ENCODE measurements around a stretch of chr4.

DNA sequence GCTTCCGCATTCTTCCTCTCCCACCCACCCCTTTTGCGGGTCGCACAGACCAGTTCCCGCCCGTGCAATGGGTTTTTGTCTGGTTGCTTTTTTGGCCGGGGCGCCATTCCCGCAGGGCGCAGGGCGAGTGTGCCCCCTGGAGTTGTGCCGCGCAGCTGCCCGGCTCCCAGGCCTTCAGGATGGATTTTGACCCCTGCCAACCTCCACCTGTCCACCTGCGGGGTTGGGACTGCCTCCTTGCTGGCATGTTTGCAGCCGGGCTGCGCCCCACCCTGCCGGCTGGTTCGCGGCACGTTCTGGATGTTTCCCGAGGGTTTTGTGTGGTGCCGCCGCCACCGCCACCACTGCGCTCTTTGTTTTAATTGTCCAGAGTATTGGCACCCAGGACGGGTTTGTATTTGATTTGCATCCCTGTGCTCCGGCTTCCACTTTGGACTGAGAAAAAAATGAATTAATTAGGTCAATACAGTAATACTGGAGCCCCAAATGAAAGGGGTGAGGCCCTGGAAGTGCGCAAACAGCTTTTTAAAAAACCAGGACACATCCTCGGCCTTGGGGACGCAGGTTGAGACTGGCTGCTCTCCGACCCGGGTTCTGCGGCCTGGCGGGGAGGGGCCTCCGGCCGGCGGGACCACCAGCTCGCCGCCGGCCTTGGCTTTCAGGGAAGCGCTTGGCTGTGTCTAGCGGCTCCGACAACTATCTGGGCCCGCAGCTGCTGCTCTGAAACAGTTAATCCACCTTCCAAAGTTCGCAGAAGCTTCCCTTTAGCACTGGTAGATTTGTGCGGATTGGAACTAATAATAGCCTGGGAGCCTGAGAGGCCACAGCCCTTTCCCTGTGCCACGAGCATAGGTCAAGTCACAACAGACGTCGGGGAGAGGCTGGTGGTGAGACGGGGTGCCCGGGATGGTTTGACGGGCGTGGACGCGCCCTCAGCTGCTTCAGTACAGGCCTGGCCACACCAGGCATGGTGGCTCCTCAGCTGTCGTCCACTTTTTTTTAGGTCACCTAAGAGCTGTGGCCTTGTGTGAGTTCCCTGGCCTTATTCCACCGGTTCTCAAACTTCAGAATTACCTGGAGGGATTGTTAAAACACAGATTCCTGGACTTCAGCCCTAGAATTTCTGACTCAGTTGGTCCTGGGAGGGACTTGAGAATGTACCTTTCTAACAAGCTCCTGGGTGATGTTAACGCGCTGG is 1.0 kb upstream of the SEL1L3 start:
- PRO-cap, 2 experiments = peak in 1 of 2 experiments; most common plus-strand start position 869 of the sequence (in 1)

GRCh38 chr4:25915267-25915912 is 1.4 kb downstream of the SMIM20 start:
- PRO-cap, 2 experiments = no peak in any of the 2 experiments

DNA sequence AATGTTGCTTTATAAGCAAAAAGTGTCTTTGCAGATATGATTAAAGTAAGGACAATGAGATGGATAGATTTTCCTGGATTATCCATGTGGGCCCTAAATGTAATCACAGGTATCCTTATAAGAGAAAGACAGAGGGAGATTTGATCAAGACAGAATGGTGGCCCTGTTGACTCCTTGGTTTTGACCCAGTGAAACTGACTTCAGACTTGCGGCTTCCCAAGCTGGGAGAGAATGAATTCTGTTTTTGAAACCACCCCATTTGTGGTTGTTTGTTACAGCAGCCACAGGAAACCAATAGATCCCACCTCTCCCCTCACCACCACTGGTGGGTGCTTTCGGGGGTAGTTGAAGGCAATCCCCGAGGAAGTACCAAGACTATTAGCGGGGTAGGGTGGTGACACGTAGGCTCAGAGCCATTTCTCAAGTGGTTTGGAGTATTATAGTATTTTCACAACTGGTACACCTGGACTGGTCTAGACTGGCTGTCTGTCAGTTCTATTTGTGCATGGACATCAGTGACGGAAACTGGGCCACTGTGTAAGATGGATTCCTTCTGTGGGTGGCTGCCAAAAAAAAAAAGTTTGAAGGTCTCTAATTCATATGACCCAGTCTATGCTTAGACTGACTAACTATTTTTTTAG is 189.1 kb upstream of the RBPJ start:
- PRO-cap, 2 experiments = no peak in any of the 2 experiments

- PRO-cap, 2 experiments = no peak in any of the 2 experiments
Measured at GRCh38 chr4:26150877-26151336, 169.9 kb upstream of the RBPJ start.

GRCh38 chr4:26274990-26275615 is 45.7 kb upstream of the RBPJ start:
- PRO-cap, 2 experiments = no peak in any of the 2 experiments

- PRO-cap, 2 experiments = no peak in any of the 2 experiments
Measured at GRCh38 chr4:26359413-26359928, 38.7 kb downstream of the RBPJ start.

- PRO-cap, 2 experiments = no peak in any of the 2 experiments
Measured at GRCh38 chr4:26576514-26576876, 7.4 kb upstream of the TBC1D19 start.

DNA sequence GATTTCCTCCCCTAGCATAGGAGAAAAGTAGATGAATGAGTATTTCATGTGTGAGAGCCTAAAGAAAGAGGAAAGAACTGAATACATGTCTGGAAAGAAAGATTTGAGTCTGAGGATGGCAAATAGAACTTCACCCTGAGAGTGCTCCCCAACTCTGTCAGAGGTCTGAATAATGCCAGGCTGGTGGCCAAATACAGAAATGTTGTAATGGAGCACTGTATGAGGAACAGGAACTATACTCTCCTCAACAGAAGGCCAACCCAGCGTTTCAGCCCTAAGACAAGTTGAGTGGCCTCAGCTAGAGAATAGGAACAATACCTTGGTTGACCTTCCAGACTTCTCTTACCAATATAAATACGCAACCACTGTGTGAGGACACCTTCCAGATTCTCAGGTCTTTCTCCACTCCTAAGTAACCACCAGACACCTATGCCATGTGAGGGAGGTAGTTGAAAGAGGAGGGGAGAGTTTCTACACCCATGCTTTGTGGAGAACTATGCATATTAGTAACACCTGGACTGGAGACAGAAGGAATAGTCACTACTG is 94.5 kb upstream of the STIM2 start:
- PRO-cap, 2 experiments = peak in 2 of 2 experiments; most common minus-strand start position 156 of the sequence (in 2)

DNA sequence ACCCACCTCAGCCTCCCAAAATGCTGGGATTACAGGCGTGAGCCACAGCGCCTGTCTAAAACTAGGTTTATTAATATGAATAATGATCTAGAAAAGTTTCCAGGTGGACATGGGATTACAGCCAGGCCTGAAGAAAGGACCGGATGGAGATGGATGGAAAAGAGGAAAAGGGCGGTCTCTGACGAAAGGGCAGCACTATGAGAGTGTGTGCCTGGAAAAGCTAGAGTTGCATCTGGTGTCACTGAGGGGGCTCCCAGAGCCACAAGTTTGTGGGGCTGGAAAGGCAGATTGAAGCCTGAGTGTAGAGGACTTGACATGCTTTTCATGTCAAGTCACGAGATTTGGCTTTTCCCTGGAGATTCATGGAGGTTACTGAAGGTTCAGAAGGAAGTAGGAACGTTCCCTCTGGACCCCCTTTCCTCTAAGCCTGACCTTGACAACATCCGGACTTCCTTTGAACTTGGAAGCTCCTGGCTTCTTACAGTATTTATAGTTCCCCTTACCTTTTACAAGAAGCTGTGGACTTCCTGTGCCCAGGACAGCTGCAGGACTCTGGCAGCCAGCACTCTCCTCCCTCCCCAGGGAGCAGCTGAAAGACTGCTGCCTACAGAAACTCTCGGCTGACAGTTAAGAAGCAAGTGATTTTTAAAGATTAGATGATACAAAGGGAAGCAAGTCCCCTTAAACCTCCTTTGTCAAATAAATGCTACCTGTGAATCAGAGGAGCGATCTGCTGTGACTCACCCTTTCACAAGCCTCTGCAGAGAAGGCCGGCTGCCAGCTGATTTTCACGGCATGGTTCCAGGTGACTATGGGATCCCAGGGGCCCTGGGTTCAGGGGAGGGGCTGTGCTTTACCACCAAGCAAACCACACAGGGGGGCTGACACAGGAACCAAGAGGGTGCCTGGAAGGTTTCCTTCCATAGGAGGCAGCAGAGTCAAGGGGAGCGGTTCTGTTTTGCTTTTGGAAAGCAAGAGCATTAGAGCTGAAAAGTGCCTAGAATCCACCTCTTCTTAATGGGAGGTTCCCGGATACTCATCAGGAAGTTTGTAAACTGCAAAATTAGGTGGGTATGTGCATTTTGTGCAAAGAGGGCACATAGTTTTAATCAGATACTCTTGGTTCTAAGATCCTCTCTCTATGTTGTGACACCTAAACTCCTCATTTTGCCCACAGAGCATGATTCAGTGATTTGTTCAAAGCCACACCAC is 72.9 kb upstream of the STIM2 start:
- PRO-cap, 2 experiments = no peak in any of the 2 experiments

- PRO-cap, 2 experiments = no peak in any of the 2 experiments
Measured at GRCh38 chr4:26822164-26822532, 38.5 kb upstream of the STIM2 start.

GRCh38 chr4:26857139-26858446 is 3.0 kb upstream of the STIM2 start:
- PRO-cap, 2 experiments = peak in 2 of 2 experiments; most common plus-strand start chr4:26857728 (in 2); most common minus-strand start chr4:26857416 (in 2)

- PRO-cap, 2 experiments = no peak in any of the 2 experiments
Measured at GRCh38 chr4:26878781-26879199, 18.1 kb downstream of the STIM2 start.

DNA sequence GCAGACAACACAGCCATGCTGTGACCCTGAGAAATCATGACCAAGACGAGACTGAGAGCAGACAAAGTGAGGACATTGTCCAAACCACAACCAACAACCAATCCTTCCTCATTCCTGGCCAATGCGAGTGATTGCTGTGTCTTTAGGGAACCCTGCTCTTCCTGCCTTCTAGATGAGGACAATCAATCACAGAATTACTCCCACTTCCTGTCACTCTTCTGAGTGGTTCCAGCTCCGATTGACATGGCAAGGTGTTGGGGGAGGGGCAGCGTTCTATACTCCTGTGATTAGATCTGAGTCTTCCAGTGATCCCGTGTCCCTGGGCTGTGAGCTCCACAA is 227.8 kb downstream of the STIM2 start:
- PRO-cap, 2 experiments = peak in 2 of 2 experiments; most common plus-strand start position 305 of the sequence (in 1); most common minus-strand start position 53 of the sequence (in 2)

DNA sequence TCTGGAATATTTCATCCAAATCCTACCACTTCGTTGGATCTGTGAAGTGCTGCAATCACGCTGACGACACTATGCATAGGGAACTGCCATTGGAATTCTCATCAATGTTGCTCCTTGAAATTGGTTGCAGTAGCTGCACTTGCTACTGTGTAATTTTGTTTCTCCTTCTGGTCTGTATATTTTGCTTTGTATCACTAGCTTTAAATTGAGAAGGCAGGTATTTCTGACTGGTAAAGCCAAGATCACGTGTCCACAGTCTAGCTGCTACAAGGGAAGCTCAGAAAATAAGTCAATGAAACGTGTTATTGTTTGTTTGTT is 2638.4 kb downstream of the PCDH7 start:
- PRO-cap, 2 experiments = peak in 1 of 2 experiments; most common minus-strand start position 100 of the sequence (in 1)

GRCh38 chr4:36385530-36386352 is 104.3 kb downstream of the DTHD1 start:
- PRO-cap, 2 experiments = no peak in any of the 2 experiments

DNA sequence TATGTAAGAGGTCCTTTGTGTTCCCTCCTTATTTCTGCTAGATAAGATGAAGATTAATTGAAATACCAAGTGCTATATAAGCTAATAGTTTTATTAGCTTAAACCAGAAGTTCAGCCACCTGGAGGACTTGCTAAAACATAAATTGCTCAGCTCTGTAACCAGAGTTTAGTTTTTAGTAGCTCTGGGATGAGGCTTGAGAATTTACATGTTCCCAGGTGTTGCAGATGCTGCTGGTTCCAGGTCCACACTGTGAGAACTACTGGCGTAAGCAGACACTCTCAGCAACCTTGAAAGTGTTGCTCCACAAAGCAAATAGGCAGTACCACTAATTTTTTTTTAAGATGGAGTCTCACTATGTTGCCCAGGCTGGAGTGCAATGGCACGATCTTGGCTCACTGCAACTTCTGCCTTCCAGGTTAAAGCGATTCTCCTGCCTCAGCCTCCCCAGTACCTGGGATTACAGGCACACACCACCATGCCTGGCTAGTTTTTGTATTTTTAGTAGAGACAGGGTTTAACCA is 25.3 kb upstream of the C4orf19 start:
- PRO-cap, 2 experiments = no peak in any of the 2 experiments

DNA sequence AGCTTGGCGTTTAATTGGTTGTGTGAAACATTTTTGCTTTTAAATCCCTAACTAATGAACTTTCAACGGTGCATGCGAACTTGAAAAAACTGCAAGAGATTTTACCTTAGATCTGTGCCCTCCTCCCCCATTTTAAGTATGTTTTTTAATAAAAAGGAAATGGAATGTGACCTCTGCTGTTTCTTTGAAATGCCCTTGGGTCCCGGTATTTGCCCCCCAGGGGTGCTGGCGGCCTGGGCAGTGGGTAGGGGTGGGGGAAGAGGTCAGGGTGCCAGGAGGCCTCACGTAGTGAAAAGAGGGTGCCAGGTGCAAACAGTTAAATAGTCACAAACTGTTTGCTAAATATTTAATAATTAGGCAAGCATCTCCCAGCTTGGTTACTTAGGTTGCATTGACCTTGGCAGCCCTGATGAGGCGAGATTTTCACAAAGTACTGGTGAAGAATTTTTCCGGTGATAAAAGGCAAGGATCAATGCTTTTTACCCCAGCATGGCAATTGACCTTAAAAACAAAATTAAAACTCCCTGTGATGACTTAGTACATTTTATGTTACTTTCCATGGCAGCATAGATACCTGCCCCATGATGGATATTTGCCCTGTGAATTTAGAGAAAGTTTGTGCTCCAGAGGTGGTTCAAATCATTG is 721 bp downstream of the C4orf19 start:
- PRO-cap, 2 experiments = no peak in any of the 2 experiments

DNA sequence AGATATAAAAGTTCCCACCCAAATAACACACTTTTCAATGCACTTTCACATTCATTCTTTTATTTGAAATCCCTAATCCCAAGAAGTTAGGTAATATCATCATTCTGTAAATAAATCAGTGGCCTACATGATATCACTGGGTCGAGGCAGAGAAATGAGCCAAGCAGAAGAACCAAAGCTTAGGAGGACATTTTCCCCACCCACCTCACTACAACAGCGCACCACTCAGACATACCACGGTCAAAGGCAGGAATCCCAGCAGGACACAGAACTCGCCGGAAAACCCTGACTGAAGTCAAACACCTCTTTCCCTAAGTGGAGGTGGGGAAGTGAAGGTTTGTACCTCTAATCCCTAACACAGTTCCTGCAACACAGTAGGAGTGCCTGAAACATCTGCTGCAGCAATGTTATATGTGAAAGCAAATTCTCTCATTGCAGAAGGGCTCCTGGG is 21.5 kb downstream of the RELL1 start:
- PRO-cap, 2 experiments = no peak in any of the 2 experiments

DNA sequence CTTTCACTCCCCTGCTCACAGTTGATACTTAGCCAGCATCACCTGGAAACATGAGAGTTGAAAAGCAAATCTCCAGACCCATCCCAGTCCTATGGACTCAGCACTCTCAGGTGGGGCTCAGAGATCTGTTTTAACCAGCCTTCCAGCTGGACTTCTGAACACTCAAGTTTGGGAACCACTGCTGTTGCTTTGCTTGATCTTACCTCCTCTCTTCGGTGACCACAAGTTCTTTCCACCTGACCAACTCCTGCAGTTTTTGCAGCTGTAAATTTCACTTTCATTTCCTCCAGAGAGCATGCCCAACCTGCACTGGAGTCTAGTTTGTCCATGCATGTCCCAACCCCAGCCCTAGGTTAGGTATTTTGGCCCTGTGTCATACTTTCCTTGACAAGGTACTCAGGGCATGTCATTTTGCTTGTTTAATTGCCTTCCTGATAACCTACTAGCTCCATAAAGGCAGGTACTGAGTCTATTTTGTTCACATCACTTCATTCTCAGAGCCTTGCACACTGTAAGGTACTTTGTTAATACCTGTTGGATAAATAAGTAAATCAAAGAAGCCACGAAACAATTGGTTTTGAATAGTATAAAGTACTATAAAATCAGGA is 10.3 kb downstream of the RELL1 start:
- PRO-cap, 2 experiments = no peak in any of the 2 experiments

DNA sequence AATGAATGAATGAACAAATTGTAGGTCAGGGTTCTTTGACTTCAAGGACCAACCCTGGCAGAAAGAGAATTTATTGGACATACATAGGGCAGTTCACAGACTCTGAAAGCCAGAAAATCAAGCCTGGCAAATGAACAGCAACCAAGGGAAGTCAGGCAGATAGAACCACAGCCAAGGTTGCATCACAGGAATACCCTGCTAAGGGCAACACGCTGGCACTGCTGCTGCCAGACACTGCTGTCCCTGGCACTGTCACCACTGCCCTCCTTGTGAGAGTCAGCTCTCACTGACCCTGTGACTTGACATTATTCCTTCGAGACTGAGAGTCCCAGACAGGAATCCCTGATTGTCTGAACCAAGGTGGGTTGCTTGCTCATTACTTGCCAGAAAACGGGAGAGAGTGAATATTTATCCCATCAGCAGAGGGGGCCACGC is 23.3 kb upstream of the PTTG2 start:
- PRO-cap, 2 experiments = no peak in any of the 2 experiments